Diencephalon (tissue), 2 donors: ENCODE data around the gene FOXP4.

- RAMPAGE, long total RNA, result no peak
Measured at GRCh38 chr6:38688374-38688956, 14.5 kb downstream of the GLO1 start.

DNA sequence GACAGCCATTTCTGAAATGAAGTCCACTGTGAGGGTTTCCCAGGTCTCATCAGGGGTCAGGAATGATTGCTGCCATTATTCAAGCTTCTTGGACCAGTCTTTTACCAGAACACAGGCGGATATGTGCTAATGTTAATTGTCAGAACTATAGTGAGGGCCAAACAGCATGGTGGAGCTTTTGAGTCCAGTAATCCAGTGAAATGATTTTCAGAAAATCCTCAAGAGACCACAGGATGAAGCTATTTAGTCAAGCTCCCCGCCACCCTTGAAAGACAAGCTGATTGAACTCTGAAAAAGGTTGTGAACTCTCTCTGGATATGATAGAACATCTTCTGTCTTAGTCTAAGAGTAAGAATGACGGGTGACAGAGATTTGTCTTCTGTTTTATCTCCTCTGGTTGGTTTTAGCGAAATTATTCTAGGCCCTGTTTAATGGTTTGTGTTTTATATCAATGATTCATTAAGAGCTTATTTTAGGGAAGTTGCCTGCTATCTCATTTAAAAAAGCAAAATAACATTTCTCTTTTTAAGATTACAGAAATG is 60.2 kb downstream of the DNAH8 start:
- RAMPAGE, long total RNA, result no peak

GRCh38 chr6:38974962-38975281 is 73.7 kb upstream of the GLP1R start:
- RAMPAGE, long total RNA, result no peak

DNA sequence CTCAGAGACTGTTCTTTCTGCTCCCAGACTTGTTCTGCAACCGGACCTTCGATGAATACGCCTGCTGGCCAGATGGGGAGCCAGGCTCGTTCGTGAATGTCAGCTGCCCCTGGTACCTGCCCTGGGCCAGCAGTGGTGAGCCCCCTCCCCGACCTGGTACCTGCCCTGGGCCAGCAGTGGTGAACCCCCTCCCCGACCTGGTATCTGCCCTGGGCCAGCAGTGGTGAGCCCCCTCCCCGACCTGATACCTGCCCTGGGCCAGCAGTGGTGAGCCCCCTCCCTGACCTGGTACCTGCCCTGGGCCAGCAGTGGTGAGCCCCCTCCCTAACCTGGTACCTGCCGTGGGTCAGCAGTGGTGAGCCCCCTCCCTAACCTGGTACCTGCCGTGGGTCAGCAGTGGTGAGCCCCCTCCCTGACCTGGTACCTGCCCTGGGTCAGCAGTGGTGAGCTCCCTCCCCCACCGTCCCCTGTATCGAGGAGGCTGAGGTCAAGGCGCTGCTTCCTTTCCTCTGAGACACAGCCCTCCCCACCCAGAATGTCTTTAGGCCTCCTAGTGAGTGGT is 8.9 kb downstream of the GLP1R start:
- RAMPAGE, long total RNA, result no peak

DNA sequence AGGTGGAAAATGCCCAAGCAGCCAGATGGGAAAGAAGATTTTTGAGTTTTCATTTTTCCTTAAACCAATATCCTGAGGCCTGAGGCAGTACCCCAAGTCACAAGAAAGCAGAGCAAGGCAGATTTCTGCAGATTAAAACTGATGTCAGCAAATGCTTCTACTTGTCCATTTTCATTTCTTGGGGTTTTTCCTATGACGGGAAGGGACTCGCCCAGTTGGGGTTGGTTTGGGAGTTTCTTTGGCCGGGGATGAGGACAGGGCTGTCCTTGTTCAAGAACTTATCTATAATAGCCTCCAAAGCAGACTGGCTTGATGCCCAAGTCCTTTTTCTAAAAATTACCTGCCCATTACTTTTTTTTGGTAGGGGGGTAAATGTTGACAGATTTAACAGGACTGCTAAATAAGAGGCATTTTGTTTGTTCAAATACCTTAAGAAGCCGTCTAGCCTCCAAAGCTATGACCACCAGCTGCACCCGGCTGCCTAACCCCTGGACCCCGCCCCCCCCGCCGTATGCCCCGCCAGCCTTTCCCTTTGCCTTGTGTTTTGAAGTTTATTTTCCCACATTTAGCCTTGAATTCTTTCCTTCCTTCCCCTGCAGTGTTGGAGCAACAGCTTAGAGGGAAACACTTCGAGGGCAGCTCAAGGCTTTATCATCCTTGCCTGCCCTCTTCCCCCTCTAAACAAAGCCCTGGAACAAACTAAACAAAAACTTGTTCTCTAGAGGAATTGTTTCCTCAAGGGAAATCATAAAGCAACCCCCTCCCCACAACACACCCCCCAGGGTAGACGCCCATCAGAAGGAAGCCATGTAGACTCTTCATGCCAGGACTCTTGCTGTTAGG is 2.4 kb downstream of the KCNK5 start:
- RAMPAGE, long total RNA, result no peak

GRCh38 chr6:39420293-39420654 is 97.8 kb upstream of the KCNK16 start:
- RAMPAGE, long total RNA, result no peak

GRCh38 chr6:39808872-39809318 is 16.7 kb downstream of the DAAM2 start:
- RAMPAGE, long total RNA, result no peak

GRCh38 chr6:39879227-39879629 is 55.0 kb downstream of the MOCS1 start:
- RAMPAGE, long total RNA, result no peak

DNA sequence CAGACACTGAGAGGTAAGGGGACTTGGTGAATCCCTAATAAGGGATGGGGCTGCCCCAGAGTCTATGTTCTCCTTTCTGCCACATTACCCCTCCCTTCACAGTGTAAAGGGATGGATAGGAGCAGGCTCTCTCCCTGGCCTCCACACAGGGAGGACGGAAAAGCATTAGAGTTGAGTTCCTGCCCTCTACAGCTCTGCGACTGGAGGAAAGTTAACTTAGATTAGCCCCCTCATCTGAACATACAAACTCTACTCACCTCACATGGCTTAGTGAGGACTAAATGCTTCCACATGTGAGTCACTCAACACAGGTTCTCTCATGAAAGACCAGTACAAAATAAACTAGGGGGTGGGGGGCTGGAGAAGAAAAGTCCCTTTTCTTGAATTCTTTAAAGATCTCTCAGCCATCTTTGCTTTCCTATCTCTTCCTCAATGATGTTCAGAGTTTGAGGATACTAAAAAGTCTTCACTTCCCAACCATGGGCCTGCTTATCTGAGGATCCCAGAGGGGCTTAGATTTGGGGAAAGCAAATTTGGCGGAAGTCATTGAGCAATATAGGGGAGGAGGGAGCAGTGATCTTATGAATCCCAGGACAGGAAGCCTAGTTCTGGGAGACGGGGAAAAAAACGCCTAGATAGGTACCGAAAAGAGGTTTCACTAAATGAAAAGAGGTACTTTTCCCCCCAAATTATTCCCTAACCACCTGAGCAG is 1.2 kb downstream of the MOCS1 start:
- RAMPAGE, long total RNA, result no peak

GRCh38 chr6:40997272-40997969 is 41.6 kb downstream of the UNC5CL start:
- RAMPAGE, long total RNA, result no peak

DNA sequence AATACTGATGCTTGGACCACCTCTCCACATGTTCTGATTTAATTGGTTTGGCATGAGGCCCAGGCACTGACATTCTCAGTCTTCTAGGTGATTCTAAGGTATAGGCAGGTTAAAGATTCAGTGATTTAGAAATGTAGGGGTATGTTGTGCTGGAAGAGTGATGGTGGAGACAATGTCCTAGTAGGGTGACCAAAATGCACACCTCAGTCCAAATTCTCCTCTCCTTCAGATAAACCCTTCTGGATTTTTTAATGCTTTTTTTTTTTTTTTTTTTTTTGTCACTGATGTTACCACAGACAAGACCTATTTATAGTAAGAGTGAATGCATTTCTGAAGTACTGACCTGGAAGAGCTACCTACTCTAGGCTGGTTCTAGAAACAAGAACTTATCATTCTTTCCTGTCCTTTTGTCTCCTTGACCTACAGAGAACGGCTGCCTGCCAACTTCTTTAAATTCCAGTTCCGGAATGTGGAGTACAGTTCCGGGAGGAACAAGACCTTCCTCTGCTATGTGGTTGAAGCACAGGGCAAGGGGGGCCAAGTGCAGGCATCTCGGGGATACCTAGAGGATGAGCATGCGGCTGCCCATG is 8.0 kb downstream of the APOBEC2 start:
- RAMPAGE, long total RNA, result no peak

GRCh38 chr6:41199783-41200010 is 1.3 kb downstream of the TREML2 start:
- RAMPAGE, long total RNA, result no peak

- RAMPAGE, long total RNA, result no peak
Measured at GRCh38 chr6:41371953-41372814, 36.8 kb downstream of the NCR2 start.

GRCh38 chr6:41469663-41470337 is 76.4 kb upstream of the FOXP4 start:
- RAMPAGE, long total RNA, result no peak

GRCh38 chr6:41546030-41546771 is at the start of gene FOXP4:
Gene FOXP4, plus strand, starts transcription at chr6:41546381.
- RAMPAGE, long total RNA, result no peak

DNA sequence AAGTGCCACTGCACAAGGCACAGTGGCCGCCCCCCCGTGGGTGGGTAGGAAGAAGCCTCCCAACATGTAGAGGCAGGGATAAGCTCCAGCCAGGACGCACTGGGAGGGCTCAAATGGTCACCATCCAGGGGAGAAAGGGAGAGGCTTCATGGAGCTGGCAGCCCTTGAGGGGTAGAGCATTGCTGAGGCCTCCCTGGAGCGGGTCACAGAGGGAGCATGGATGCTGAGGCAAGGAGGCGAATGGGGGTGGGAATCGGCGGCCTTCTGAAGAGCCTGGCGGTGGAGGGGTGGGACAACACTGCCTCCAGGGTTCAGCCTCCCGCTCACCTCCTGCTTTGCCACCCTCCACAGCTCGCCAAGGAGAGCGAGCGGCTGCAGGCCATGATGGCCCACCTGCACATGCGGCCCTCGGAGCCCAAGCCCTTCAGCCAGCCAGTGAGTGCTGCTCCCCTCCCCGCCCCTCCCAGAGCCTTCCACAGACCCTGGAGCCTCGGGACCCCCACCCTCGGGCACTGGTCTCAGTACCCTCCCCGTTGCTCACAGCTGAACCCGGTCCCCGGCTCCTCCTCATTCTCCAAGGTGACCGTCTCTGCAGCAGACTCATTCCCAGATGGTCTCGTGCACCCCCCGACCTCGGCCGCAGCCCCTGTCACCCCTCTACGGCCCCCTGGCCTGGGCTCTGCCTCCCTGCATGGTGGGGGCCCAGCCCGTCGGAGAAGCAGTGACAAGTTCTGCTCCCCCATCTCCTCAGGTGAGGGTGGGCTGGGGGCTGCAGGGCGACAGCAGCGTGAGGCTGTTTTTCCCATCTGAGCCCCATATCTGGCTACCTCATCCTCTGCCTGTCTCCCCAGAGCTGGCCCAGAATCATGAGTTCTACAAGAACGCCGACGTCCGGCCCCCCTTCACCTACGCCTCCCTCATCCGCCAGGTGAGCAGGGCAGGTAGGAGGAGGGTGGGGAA is 43.5 kb downstream of the FOXP4 start:
- RAMPAGE, long total RNA, result no peak

DNA sequence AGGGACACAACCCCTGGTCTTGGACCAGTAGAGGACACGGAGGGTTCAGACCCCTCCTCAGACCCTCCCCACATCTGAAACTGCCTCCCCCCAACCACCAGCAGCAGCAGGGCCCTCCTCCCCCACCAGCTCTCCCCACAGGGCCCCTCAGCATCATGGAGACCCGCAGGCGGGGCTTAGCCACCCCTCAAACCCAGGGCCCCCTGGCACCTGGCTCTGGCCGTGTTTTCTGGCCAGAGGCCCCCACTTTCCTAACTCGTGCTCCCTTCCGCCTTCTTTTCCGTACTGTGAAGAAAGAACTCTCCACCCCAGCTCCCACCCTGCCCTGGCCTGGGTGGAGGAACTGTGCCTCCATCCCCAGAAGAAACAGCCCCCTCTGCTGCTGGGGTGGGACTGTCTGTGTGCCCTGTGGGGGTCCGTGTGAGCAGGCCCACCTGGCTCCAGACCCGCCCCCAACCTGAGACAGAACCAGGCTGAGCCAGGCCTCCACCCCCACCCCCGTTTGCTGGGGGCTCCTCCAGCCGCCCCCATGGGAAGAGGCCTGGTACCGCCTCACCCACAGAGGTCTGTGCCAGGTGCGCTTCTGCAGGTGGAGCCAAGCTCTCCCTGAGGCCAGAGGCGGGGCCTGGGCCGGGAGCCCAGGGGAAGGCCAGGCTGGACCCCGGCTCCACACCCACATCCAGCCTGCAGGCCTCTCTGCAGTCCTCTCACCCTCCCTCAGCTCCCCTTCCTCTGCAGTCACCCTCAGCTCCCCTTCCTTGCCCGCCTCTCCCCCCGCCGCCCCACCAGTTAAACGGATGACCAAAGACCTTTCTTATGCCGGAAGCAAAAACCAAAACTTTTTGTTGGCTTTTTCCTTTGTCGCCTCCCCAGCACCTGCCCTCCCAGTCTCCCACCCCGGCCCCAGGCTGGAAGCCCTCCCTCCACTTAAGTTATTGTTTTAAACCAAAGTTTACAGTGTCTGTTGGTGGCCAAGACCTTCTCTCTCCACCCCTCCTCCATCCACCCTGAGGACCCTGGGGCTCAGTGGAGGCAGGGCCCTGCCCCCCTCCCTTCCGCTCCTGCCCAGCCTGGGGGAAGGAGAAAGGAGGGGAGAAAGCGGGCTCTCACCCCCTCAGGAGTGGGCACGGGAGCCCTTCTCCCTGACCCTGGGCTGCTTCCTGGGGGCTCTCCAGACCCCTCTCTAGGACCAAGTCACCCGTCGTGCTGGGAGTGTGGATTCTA is 38.7 kb upstream of the MDFI start:
- RAMPAGE, long total RNA, result no peak

DNA sequence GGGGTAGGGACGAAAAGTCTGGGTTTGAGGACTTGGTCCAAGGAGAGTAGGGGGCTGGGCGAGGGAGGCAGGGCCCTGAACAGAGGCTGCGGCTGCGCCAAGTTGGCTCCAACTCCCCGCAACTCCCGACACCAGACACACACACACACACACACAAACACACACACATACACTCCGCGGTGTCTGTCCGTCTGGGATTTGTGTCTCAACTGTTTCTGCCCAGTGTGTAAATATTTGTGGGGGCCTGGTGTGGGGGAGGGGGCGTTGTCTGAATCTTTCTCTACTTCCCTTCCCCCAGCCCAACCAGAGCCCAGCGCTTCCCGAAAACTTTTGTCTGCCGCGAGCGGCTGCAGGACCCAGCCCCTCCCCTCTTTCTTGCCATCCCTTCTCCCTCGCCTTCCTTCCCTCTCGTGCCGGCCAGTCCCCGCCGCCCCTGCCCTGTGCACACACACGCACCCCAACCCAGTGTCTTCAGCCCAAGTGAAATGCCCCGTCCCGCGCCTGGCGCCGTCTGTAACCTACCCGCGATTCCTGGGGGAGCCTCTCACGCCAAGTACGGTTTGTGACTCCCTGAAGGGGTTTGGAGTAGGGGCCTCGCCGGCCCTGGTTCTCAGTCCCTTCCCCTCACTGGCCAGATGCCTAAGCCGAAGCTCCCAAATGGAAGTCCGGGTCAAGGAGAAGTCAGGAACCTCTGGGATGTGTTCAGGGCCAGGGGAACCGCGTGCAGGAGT is 840 bp downstream of the MDFI start:
- RAMPAGE, long total RNA, result no peak

- RAMPAGE, long total RNA, result no peak
Measured at GRCh38 chr6:41655812-41656178, 17.5 kb downstream of the MDFI start.

DNA sequence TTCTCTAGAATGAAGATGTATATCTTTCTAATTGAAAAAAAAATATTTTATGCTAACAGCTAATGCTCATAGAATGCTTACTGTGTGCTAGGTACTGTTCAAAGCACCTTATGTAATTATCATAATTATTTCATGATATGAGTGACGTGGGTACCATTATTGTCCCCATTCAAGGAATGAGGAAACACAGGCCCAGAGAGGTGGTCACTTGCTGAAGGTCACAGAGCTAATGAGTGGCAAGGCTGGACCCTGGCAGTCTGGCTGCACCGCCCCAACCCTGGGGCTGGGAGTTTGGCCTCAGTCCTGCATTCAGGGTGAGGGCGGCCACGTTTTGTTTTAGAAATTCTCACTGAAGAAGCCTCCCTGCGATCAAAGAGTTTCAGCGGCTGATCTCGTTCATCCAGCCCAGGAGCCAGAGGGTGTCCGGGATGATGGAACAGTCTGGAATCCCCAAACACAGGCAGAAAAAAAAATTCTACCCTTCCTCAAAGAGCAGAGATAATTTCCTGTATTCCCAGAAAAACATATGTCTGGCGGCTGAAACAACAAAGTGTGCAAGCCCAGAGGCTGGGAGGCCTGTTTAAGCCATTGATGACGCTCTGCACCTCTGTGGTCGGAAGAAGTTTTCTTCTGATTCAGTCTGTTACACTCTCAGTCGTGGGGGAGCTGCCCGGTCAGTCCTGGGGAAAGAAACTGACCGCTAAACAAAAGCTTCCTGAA is 37.2 kb downstream of the TFEB start:
- RAMPAGE, long total RNA, result no peak